Measurements from ENCODE around the gene DHX15.

DNA sequence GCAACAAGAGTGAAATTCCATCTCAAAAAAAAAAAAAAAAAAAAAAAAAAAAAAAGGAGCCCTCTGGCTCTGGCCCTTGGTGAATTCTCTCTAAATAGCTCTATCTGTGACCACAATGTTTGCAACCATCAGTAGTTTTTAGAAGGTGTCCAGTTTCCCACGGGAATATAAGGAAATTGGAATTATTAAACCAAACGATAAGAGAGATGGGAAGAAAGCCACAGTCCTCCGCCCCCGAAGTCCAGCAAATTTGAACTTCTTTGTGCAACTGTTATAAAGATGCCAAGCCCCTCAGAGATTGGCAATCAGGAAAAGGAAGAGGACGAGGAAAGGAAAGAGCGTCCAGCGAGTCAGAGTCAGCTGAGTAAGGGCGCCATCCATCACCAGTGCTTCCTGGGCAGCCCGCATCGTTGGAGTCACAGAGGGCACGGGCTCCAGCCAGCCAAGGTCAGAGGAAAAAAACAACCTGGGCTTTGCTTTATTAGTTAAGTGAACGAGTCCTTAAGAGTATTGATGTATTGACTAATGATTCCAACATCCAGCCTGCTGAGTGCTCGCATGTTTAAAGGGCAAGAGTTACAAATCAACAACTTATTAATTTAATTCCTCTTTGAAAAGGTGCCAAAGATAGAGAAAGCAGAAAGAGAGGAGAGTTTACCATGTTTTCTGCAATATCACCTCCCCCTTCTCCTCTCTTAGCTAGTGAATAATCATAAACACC lies 35.7 kb downstream of the LDB2 start:
- PRO-cap, 3 experiments = peak in 1 of 3 experiments; most common plus-strand start position 407 of the sequence (in 1); most common minus-strand start position 246 of the sequence (in 1)
- RAMPAGE, long total RNA, 2 experiments = no peak in any of the 2 experiments
- RRBS = no CpG with 5 or more reads among the region's 13 CpGs

GRCh38 chr4:16969654-16970069 lies 71.2 kb upstream of the LDB2 start:
- PRO-cap, 3 experiments = no peak in any of the 3 experiments
- RAMPAGE, long total RNA, 2 experiments = no peak in any of the 2 experiments
- RRBS = no CpG with 5 or more reads among the region's 8 CpGs

GRCh38 chr4:17128341-17128540 lies 229.8 kb upstream of the LDB2 start:
- PRO-cap, 3 experiments = no peak in any of the 3 experiments
- RAMPAGE, long total RNA, 2 experiments = no peak in any of the 2 experiments
- RRBS = no CpG with 5 or more reads among the region's 2 CpGs

GRCh38 chr4:17489356-17489940 lies 22.4 kb downstream of the QDPR start:
- PRO-cap, 3 experiments = no peak in any of the 3 experiments
- RAMPAGE, long total RNA, 2 experiments = no peak in any of the 2 experiments
- RRBS = no CpG with 5 or more reads among the region's 7 CpGs

- PRO-cap, 3 experiments = no peak in any of the 3 experiments
- RAMPAGE, long total RNA, 2 experiments = no peak in any of the 2 experiments
- RRBS = no CpG with 5 or more reads among the region's 8 CpGs
These were observed 21.2 kb downstream of the QDPR start for GRCh38 chr4:17490550-17491163.

DNA sequence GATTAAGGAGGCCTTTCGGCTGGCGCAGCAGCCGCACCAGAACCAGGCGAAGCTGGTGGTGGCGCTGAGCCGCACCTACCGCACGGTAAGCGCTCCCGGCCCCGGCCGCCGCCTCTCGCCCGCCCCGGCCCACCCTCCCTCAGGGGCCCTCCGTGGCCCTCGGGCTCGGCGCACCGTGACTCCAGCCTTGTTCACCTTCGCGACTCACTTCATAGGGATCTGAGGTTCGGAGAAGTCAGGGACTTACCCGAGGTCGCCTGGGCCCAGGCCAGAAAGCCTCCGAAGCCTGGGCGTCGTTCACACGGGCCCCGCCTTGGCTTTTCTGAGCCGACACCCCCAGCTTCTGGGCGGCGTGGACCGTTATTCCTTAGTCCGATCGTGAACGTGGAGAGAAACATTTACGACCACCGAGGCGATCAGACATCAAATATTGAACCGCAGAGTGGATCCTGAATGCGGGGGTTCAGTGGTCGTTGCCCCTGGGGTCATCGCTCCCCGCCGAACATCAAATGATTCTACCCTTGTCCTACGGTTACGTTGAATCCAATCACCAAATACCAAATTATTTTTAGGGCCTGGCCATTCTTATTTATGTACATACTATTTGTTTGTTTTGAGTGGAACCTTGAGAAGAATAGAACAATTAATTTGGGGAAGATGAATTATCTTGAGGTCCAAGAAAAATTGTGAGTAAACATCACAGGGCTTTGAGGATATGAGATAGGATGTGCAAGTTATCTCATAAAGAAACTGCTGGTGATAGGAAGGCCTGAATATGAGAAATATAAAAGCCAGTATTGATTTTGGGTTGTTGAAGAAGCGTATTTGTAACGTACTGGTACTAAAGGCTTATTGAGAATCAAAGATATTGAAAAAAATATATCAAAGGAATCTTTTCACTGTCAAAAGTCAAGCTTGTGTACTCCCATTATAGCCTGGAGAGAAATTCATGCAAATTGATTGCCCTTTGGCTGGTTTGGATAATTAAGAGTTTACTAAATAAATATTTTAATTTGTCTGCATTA lies 637 bp downstream of the NCAPG start:
- PRO-cap, 3 experiments = peak in 2 of 3 experiments; most common minus-strand start position 507 of the sequence (in 1)
- RAMPAGE, long total RNA, 2 experiments = no peak in any of the 2 experiments
- RRBS = no CpG with 5 or more reads among the region's 51 CpGs

DNA sequence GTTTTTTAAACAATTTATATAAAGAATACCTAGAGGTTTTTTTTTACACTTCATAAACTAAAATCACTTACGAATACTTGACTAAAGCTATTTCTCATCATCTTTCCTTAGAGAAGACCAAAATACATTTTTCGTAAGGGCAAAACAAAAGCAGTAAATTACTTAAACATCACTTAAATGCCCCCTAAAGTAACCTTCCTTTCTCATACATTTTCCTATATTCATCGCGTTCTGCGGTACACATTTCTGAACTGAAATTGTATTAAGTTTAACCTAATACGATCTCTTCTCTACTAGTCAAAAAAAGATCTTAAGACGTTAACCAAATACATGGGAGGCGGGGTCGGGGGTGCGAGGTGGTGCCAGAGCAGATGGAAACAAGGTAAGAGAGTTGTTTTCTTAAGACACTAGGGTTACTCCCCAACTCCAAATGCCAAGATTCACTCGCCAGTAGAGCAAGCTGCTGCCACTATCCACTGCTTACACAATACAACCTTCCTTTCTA lies 1.6 kb downstream of the LCORL start:
- PRO-cap, 3 experiments = no peak in any of the 3 experiments
- RAMPAGE, long total RNA, 2 experiments = no peak in any of the 2 experiments
- RRBS = no CpG with 5 or more reads among the region's 11 CpGs

DNA sequence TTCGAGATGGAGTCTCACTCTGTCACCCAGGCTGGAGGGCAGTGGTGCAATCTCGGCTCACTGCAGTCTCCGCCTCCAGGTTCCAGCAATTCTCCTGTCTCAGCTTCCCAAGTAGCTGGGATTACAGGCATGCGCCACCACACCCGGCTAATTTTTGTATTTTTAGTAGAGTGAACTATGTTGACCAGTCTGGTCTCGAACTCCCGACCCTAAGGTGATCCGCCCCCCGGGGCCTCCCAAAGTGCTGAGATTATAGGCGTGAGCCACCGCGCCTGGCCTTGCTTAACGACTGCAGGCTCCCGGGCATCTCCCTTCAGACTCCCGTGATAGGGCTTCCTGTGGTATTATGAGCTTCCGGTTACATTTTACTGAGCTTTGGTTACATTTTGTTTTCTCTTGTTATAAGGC lies 795.9 kb upstream of the SLIT2 start:
- PRO-cap, 3 experiments = peak in 2 of 3 experiments; most common minus-strand start position 291 of the sequence (in 2)
- RAMPAGE, long total RNA, 2 experiments = no peak in any of the 2 experiments
- RRBS = 33% methylated on average over 10 of the region's 16 CpGs

- PRO-cap, 3 experiments = no peak in any of the 3 experiments
- RAMPAGE, long total RNA, 2 experiments = no peak in any of the 2 experiments
- RRBS = no CpG with 5 or more reads among the region's 6 CpGs
These were observed 557.6 kb upstream of the SLIT2 start for GRCh38 chr4:19694031-19694641.

GRCh38 chr4:21544399-21544976 lies 404.1 kb downstream of the KCNIP4 start:
- PRO-cap, 3 experiments = no peak in any of the 3 experiments
- RAMPAGE, long total RNA, 2 experiments = start-site peak on the minus strand in 1 of 2 experiments, at chr4:21544445-21544494 at its widest, 12 reads per replicate
- RRBS = no CpG with 5 or more reads among the region's 4 CpGs

DNA sequence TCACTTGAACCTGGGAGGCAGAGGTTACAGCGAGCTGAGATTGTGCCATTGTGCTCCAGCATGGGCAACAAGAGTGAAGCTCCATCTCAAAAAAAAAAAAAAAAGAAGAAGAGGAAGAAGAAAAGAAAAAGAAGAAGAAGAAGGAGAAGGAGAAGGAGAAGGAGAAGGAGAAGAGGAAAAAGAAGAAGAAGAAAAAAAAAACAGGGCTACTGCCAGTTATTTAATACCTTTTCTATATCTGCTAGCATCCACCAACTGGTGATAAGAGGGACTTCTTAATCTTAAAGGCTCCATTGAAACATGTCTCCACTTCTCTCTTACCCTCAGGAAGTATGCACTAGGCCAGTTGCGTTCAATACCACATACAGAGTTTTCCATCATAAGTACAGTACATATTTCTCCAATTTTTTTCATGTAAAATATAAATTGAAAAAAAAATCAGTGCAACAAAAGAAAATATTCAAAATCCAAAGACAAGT lies 228.7 kb downstream of the KCNIP4 start:
- PRO-cap, 3 experiments = no peak in any of the 3 experiments
- RAMPAGE, long total RNA, 2 experiments = no peak in any of the 2 experiments
- RRBS = no CpG with 5 or more reads among the region's 2 CpGs

- PRO-cap, 3 experiments = no peak in any of the 3 experiments
- RAMPAGE, long total RNA, 2 experiments = no peak in any of the 2 experiments
- RRBS = no CpG with 5 or more reads among the region's 6 CpGs
These were observed 15.6 kb downstream of the ADGRA3 start for GRCh38 chr4:22500144-22500810.

DNA sequence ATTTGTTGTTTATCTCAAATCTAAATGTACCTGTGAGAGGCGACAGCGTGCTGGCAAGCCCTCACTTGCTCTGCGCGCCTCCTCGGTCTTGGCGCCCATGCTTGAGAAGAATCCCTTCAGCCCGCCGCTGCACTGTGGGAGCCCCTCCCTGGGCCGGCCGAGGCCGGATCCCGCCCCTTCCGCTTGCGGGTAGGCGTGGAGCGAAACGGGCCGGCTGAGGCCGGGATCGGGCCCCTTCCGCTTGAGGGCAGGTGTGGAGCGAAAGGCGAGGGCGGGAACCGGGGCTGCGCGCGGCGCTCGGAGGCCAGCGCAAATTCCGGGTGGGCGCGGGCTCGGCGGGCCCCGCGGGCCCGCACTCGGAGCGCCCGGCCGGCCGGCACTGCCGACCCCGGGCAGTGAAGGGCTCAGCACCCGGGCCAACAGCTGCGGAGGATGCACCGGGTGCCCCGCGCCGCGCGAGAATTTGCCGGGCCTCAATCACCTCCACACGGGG lies 118.7 kb upstream of the ADGRA3 start:
- PRO-cap, 3 experiments = peak in 2 of 3 experiments; most common plus-strand start position 261 of the sequence (in 1); most common minus-strand start position 103 of the sequence (in 1)
- RAMPAGE, long total RNA, 2 experiments = no peak in any of the 2 experiments
- RRBS = 8% methylated on average over 17 of the region's 56 CpGs

DNA sequence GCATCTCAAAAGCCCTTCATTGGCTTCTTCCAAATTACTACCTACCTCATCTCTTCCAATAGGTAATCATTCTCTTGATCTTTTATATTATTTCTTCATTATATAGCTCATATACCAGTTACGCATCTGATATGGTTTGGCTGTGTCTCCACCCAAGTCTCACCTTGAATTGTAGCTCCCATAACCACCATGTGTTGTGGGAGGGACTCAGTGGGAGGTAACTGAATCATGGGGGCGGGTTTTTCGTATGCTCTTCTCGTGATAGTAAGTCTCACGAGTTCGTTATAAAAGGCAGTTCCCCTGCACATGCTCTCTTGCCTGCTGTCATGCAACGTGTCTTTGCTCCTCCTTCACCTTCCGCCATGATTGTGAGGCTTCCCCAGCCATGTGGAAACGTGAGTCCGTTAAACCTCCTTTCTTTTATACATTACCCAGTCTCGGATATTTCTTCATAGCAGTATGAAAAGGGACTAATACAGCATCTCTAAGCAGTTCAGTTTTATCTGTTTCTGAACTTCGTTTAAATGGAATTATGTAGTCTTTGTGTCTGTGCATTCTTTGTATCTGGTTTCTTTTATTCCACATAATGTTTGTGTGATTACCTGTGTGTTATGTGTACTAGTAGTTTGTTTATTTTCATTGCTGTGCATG lies 481.5 kb upstream of the ADGRA3 start:
- PRO-cap, 3 experiments = peak in 1 of 3 experiments; most common plus-strand start position 317 of the sequence (in 1); most common minus-strand start position 191 of the sequence (in 1)
- RAMPAGE, long total RNA, 2 experiments = start-site peak on the plus strand in 2 of 2 experiments, centred at positions 355 to 358 of the sequence, 101 to 111 reads per replicate; start-site peak on the minus strand in 1 of 2 experiments, centred at position 228 of the sequence, 20 reads per replicate
- RRBS = no CpG with 5 or more reads among the region's 12 CpGs

GRCh38 chr4:23392893-23393459 lies 496.9 kb downstream of the PPARGC1A start:
- PRO-cap, 3 experiments = no peak in any of the 3 experiments
- RAMPAGE, long total RNA, 2 experiments = no peak in any of the 2 experiments
- RRBS = no CpG with 5 or more reads among the region's 5 CpGs

DNA sequence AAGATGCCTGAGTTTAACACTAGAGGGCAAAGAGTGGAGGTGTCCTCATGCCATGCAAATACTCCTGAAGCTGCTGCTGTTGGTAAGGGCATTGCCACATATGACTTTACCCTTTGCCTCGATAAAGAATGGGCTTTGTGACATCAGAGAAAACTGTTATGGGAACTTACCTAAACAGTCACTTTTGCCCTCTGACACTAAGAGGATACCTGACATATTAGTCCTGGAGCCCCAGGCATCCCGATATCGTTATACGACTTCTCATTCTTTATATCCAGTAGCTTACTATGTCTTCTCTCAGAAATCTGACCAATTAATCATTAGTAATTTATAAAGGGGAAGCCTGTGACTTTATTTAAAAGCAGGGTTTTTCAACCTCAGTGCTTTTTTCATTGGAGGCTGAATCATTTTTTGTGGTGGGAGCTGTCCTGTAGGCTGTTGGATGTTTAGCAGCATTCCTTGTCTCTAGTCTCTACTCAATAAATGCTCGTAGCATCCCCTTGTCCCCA lies 7.8 kb downstream of the PPARGC1A start:
- PRO-cap, 3 experiments = peak in 1 of 3 experiments; most common minus-strand start position 75 of the sequence (in 1)
- RAMPAGE, long total RNA, 2 experiments = start-site peak on the minus strand in 1 of 2 experiments, centred at position 77 of the sequence, 64 reads per replicate
- RRBS = no CpG with 5 or more reads among the region's 5 CpGs

- PRO-cap, 3 experiments = no peak in any of the 3 experiments
- RAMPAGE, long total RNA, 2 experiments = no peak in any of the 2 experiments
- RRBS = no CpG with 5 or more reads among the region's 3 CpGs
These were observed 345.8 kb upstream of the PPARGC1A start for GRCh38 chr4:24235525-24236167.

- PRO-cap, 3 experiments = peak in 3 of 3 experiments; most common plus-strand start chr4:24471255 (in 1); most common minus-strand start chr4:24471162 (in 2)
- RAMPAGE, long total RNA, 2 experiments = no peak in any of the 2 experiments
- RRBS = 2% methylated on average over 30 of the region's 88 CpGs
These were observed 113.1 kb downstream of the DHX15 start for GRCh38 chr4:24470932-24471955.

GRCh38 chr4:24584309-24584828 lies at the start of gene DHX15:
Gene DHX15 (minus strand): TSS chr4:24584554.
- PRO-cap, 3 experiments = peak in 3 of 3 experiments; most common plus-strand start chr4:24584725 (in 3); most common minus-strand start chr4:24584530 (in 2)
- RAMPAGE, long total RNA, 2 experiments = start-site peak on the minus strand in 2 of 2 experiments, at chr4:24584418-24584576 at its widest, 5,125 to 5,694 reads per replicate
- RRBS = 3% methylated on average over 5 of the region's 42 CpGs

GRCh38 chr4:24798235-24798434 lies 2.8 kb downstream of the SOD3 start:
- PRO-cap, 3 experiments = peak in 1 of 3 experiments; most common minus-strand start chr4:24798286 (in 1)
- RAMPAGE, long total RNA, 2 experiments = no peak in any of the 2 experiments
- RRBS = no CpG with 5 or more reads among the region's 4 CpGs